Vein endothelial cell (primary cell): ENCODE measurements around a stretch of chr2.

- CAGE, long polyA plus RNA = no peak
Measured at GRCh38 chr2:69356-70169, 23.3 kb upstream of the FAM110C start.

DNA sequence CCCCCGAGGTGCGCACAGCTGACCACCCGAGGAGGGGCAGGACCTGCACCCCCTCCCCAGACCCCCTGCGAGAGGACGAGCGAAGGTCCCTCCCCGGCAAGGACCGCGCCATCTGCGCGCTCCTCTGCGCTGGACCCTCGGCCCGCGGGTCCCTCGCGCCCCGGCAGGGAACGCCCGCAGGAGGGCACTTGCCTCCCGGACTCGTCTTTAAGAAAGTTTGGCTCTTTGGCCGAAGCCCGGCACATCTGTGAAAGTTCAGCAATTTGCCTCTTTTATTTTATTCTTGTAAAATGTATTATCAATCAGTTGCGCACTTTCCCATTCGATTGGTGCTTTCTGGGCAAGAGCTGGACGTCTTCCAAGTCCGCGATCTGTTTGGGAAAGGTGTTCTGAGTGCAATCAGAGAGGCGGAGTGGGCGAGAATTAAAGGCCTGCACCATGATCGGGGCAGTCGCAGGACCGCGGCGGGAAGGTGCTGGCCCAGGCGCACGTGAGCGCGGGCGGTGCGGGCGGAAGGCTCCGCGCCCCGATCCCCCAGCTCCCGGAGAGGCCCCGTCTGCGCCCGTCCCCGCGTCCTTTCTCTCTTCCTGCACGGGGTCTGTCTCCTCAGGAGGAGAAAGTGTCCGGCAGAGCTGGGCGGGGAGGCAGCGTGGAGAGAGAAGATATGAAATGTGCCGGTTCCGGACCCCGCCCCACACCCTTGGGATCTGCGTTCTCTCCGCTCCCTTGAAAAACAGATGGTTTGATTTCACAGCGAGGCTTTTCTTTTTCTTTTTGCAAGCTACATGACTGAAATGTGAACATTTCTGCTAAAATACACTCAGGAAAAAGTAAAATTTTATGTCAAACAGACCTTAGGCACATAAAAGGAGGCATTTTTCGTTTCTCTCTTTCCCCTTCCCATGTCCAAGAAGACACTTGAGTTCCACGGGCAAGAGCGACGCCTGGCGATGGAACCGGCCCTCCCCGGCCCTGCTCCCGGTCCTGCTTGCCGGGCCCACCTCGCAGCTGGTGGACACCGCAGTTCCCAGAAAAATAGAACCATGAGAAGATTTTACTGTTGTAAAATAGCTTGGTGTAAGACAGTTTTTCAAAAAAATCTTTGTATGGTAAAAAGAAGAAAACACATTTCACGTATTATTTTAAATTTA lies 1.9 kb upstream of the ALKAL2 start:
- CAGE, long polyA plus RNA = no peak

DNA sequence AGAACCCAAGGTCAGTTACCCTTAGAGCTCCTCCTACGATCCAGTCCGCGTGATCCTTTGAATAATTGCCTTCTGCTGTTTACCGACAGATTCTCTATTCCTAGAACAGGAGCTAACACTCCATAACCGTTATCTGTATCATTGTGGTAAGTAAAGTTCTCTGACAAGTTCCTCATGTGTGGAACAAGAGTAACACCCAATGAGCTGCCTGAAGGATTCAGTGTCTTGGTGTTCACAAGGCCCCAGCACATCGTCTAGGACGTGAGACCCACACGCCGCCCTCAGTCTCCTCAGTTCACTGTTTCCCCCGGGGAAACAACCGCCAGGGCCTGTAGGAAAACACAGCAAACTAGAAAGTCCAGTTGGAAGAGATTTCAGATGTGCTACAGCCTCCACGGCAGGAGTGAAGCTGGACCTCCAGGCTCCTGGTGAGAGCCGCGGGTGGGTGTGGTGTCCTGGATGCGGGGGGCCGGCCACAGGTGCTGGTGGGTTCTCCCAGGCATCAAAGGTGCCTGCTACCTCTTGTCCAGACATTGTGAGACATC lies 131.5 kb downstream of the TMEM18 start:
- CAGE, long polyA plus RNA = no peak

- CAGE, long polyA plus RNA = no peak
Measured at GRCh38 chr2:677628-678095, 456 bp upstream of the TMEM18 start.

GRCh38 chr2:690813-691400 lies 13.7 kb upstream of the TMEM18 start:
- CAGE, long polyA plus RNA = no peak

GRCh38 chr2:855084-855734 lies 95.4 kb upstream of the SNTG2 start:
- CAGE, long polyA plus RNA = no peak

DNA sequence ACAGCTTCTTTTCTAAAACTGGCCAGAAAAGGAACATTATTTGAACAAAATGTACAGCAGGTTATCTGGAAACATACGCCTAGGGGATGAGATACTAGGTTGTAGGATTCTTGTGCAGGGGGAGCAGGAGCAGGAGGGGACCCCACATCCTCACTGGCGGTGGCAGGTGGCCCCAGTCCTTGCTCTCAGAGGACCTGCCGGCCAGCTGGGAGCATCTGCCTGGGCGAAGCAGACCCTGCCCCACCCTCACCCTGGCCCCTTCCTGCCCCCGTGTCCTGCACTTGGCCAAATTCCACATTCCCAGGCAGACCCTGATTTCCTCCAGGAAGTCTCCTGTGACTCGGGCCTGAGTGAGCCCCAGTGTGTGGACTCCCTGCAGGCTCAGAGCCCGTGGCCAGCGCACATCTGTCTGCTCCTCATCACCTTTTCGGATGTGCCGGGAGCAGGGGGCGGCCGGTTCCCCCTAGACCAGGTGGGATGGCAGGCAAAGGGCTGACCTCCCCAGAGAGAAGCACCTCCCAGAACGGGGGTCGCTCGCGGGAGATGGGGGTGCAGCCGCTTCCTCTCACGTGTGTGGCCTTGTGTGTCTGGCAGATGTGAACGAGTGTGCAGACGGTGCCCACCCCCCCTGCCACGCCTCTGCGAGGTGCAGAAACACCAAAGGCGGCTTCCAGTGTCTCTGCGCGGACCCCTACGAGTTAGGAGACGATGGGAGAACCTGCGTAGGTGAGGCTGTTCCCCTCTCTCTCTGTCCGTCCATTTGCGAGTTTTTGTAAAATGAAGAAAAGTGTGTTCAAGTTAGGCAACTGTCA lies 90.3 kb downstream of the TPO start:
- CAGE, long polyA plus RNA = no peak

DNA sequence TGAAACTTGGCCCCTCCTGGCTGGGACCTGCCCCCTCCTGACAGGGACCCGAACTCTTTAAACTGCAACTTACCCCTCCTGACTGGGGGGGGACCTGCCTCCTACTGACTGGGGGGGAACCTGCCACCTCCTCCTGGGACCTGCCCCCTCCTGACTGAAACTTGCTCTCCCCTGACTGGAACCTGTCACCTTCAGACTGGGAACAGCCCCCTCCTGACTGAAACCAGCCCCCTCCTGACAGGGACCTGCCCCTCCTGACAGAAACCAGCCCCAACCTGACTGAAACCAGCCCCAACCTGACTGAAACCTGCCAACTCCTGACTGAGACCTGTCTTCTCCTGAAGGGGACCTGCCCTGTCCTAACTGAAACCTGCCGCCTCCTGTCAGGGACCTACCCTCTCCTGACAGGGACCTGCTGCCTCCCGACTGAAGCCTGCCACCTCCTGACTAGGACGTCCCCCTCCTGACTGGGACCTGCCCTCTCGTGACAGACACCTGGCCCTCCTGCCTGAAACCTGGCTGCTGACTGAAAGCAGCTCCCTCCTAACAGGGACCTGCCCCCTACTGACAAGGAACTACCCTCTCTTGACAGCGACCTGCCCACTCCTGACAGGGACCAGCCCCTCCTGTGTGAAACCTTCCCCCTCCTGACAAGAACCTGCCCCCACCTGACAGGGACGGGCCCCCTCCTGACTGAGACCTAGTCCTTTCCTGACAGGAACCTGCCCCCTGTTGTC lies 87.1 kb downstream of the PXDN start:
- CAGE, long polyA plus RNA = no peak

GRCh38 chr2:1743499-1743841 lies 845 bp downstream of the PXDN start:
- CAGE, long polyA plus RNA = no peak

GRCh38 chr2:1825801-1826729 lies 81.8 kb upstream of the PXDN start:
- CAGE, long polyA plus RNA = no peak

DNA sequence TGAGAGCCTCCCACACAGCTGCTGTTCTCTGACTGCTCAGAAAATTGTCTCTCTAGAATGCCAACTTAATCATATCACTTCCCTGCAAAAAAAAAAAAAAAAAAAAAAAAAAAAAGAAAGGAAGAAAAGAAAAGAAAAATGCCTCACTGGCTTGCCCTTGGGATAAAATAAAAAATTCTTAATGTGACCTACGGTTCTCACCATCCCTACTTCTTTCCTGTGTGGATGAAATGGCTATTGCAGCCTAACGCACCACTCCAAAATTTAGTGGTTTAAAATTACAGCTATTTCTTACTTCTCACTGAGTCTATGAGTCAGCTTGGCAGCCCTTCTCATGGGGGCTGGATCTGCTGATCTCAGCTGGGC lies 411.8 kb upstream of the MYT1L start:
- CAGE, long polyA plus RNA = no peak

GRCh38 chr2:3222435-3222853 lies 155.2 kb downstream of the EIPR1 start:
- CAGE, long polyA plus RNA = no peak

DNA sequence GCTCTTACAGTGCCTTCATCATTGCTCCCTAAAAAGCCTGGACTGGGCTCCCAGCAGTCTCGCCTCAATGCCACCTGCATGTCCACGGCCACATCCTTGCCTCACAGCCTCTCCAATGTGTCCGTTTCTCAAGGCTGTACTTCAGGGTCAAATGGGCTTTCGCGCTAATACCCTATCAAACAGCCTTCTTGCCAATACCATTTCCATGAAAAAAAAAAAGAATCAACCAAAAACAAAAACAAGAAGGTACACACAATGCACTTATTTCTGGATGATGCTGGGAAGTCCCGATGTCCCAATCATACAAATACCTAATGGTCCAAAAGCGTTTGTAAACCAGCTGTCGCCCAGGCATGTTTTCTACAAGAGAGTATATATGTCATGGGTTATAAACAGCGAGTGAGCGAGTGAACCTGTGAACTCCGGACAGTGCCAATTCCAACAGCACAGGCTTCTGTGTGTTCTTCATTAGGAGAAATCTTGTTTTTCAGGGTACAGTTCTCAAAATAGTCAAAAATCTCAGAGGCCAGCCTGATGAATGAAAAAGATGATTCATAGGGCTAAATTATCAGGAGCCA lies 77.1 kb downstream of the EIPR1 start:
- CAGE, long polyA plus RNA = no peak

DNA sequence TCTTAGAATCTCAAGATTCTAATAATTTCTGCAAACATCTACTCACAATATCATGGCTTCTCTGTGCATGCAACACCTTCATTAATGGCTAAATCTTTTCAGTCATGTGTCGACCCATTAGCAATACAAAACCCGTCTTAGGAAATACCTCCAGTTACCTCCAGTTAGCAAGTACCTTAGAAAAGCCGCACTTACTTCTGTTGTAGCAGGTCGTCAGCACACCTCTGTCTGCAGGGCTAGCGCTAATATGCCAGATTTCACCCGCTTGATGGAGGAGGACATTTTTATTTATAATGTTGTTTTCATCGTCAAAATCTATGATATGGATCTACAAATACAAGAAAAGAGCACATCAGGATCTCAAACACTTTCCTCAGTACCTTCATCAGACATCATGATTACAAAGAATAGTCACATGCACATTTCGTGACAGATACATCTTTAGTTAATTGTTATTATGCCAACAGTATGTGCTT lies 39.8 kb downstream of the EIPR1 start:
- CAGE, long polyA plus RNA = no peak

- CAGE, long polyA plus RNA = no peak
Measured at GRCh38 chr2:3490929-3491330, 28.4 kb downstream of the ADI1 start.

- CAGE, long polyA plus RNA = no peak
Measured at GRCh38 chr2:3505685-3506341, 13.5 kb downstream of the ADI1 start.

GRCh38 chr2:3519872-3520238 lies 524 bp upstream of the ADI1 start:
- CAGE, long polyA plus RNA = no peak

GRCh38 chr2:3587216-3587869 lies 7.6 kb upstream of the COLEC11 start:
- CAGE, long polyA plus RNA = no peak

DNA sequence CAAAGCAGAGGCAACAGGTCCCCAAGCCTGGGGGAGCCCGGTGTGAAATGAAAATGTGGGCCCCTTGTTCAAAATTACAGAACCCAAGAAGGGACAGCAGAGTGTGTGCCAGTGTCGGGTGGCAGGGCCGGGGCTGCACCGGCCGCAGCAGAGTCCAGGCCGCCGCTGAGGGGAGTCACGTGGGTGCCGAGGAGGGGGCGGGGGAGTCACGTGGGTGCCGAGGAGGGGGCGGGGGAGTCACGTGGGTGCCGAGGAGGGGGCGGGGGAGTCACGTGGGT lies 10.1 kb downstream of the COLEC11 start:
- CAGE, long polyA plus RNA = no peak

DNA sequence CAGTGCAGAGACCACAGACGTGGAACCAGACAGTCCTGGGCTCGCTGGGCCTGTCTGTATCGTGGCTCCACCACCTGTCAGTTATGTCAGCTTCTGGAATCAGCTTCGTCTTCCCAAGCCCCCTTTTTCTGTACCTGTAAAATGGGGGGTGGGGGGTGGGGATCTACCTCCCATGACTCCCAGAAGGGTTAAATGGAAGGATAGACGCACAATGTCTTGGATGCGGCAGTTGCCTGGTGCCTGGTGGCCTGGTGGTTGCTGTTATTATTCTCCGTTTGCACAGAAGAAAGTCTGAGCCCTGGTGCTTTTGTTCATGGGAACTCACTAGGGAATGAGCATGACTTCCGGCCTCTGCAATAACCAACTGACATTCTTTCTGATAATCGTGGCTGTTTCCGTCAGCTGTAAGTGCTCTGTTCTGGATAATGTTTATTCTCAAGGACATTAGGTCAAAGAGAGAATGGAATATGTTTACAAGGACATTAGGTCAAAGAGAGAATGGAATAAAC lies 31.4 kb downstream of the COLEC11 start:
- CAGE, long polyA plus RNA = no peak